Frontal cortex (tissue), 2 donors: Measurements from ENCODE around the gene MTF1.

DNA sequence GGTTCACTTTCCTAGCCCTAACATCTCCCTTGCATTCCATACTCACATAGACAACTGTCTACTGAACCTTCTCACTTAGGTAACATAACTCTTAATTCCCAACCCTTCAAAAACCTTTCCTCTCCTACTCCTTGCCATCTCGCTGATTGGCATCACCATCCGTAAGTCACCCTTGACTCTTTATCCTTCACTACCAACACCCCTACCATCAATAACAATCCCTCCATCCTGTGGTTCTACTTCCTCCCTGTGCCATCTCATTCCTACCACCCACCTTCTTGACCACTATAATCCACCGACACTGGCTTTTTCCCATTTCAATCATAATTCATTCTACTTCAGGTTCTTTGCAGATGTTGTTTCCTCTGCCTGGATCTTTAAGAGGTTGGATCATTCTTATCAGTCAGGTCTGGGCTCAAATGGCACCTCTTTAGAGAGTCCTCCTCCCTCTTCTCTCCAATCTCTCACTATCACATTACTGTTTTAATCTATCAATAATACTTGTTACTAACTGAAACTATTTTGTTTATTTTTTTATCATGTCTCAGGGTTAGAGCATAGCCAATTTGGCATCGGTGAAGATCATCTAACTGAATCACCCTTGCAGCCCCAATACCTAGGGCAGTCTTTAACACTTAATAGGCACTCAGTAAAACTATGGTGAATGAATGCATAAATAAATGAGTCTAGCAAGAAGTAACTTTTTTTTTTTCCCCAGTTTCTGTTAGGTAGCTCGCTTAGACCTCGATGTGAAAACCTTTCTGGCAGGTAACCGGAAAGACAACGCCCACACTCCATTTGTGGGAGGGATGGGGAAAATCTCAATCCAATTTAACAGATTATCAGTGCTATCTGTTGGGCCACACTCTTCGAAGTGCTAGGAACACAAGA, 962 bp downstream of the SNIP1 start:
- RAMPAGE, long total RNA: no peak

DNA sequence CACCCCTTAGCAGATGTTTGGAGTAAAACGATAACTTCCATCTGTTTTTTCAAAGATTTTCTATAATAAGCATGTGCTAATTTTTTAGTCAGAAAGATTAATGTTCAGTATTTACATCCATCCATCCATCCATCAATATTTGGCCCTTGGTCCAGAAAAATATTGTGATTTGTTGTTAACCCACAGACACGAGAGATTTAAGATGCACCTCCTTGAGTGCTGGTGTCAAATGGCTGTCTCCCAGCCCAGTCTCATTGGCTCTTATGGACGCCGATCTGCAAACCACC, 3.9 kb downstream of the DNALI1 start:
- RAMPAGE, long total RNA: no peak

DNA sequence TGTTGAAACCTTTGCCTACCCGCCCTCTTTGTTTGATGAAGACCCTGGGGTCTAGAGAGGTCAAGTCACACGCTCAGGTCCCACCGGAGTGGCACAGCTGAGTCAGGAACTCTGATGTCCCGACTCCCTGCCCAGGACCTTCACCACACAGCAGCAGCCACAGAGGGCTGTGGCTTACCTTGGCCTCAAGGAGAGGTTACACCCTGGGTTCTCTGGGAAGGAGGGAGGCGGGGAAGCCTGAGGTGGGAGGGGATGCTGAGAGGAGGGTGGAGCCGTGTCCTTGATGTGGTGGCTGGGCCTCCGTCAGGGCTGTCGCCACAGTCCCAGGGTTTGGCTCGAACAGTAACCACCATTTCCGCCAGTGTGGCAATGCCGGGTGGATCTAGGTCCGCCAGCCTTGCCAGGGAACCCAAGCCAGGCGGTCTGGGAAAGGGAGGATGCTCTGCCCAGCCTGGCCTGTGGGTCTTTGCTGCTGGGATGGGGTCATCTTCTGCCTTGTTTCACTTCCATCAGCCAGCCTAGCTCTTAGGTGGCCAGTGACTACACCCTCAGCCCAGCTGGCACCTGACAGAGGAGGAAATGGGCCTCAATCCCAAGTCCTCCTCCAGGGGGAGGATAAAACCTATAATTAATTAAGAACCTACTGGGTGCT, 16.4 kb downstream of the C1orf109 start:
- RAMPAGE, long total RNA: no peak

DNA sequence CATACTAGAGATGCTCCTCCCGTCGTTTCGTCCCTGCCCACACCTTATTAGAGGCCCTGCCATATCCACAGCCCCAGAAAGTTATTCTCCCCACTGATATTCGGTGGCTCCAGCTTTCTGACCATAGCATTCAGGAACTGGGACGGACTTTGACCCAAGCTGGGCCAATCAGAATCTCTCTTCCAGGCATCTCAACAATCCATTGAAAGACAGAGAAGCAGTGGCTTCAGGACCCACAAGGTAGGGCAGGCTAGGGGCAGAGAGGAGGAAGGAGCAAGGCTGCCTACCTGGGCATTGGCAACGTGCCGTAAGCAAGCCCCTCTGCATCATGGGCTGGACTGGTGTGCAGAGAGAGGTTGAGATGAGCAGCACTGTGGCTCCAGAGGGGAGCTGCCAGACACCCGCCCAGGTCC, 32.5 kb downstream of the EPHA10 start:
- RAMPAGE, long total RNA: no peak

GRCh38 chr1:37859340-37859939, at the start of gene MTF1:
MTF1 (minus strand) TSS chr1:37859592.
- RAMPAGE, long total RNA: no peak

DNA sequence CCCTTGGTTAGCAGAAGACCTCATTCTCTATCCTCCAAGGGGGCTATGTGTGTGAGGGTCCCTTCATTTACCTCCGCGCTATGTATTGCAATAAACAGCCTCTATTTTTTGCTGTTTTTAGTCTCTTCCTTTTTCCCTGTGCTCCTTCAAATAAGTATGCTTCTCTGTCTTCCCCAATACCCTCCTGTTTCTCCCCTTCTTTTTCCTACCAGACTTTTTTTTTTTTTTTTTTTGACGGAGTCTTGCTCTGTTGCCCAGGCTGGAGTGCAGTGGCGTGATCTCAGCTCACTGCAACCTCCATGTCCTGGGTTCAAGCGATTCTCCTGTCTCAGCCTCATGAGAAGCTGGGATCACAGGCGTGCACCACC, 4.1 kb downstream of the SF3A3 start:
- RAMPAGE, long total RNA: no peak

DNA sequence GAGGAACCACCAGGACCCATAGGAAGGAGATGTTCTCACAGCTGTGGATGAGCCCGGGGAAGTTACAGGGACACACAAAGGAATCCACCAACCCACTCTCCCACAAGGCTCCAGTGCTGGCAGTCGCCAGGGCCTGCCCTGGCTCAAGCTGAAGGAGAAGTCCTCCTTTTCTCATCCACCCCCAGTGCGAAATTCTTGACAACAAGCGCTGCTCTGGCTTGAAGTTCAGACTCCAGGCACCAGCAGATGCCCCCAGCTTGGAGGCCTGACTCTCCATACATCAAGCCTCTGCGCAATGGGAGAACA, 4.5 kb downstream of the FHL3 start:
- RAMPAGE, long total RNA: no peak

- RAMPAGE, long total RNA: no peak
These were observed 896 bp upstream of the FHL3 start for GRCh38 chr1:38006183-38006637.

DNA sequence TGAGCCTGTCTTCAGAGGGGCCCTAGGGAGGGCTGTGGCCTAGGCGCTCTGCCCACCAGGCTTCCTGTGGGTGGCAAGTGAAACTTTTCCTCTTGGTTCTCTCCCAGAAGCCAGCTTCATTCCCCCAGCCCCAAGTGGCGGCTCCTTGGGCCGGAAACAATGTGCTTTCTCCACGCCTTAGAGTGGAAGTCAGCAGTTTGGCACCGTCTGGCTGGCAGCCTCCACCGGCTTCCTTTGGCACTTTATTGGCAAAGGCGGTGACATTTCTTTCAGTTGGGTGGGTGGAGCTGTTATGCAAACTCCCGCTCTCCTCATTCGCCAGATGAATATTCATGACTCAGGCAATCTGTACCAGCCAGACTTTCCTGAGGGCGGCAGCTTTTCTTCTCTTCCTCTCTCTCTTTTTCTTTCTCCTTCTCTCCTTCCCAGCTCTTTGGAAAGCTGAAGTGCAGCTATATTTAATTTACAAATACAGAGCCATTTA, 67.7 kb upstream of the POU3F1 start:
- RAMPAGE, long total RNA: no peak

DNA sequence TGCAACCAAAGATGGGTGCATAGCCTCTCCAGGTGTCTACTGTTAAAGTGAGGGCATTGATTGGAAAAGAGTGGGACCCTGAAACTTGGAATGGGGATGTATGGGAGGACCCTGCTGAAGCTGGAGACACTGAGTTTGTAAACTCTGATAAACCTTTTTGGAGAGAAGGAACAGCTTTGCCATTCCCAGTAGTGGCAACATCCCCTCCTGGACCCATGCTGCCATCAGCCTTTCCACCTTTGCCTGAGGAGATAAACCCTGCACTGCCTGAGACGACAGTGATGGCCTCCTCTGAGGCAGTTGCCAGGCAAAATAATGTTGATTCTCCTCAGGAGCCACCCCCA, 98.7 kb upstream of the POU3F1 start:
- RAMPAGE, long total RNA: no peak

- RAMPAGE, long total RNA: no peak
These were observed 270 bp upstream of the RRAGC start for GRCh38 chr1:38859823-38860261.

DNA sequence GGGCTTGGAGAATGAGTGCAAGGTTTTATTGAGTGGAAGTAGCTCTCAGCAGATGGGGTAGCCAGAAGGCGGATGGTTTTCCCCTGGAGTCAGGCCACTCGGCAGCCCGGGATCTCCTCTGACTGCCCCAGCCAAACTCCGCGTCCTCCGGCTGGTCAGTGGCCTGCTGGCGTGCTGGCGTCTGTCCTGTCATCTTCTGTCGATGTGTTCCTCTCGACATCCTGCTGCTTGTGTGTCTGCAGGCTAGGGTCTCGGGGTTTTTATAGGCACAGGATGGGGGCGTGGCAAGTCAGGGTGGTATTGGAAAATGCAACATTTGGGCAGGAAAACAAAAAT, 27.5 kb upstream of the GJA9 start:
- RAMPAGE, long total RNA: no peak

- RAMPAGE, long total RNA: no peak
These were observed 615 bp upstream of the NDUFS5 start for GRCh38 chr1:39025623-39025846.

- RAMPAGE, long total RNA: no peak
These were observed 677 bp downstream of the NDUFS5 start for GRCh38 chr1:39026609-39027445.

DNA sequence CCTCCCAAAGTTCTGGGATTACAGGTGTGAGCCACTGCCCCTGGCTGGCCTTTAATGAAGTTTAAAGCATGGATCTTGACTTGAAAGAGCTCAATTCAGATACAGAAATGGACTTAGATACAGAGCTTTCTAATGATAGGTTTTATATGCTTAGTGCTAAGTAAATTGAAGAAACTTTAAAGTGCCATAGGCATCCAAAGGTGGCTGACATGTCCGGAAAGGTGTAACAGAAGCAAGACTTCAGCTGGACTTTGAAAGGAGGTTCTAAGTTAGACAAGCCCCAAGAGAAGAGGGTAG, 16.2 kb downstream of the MACF1 start:
- RAMPAGE, long total RNA: no peak

GRCh38 chr1:39268007-39268717, 63.7 kb downstream of the MACF1 start:
- RAMPAGE, long total RNA: no peak

GRCh38 chr1:39322493-39323115, 118.1 kb downstream of the MACF1 start:
- RAMPAGE, long total RNA: no peak

GRCh38 chr1:39328074-39329122, 123.9 kb downstream of the MACF1 start:
- RAMPAGE, long total RNA: no peak

DNA sequence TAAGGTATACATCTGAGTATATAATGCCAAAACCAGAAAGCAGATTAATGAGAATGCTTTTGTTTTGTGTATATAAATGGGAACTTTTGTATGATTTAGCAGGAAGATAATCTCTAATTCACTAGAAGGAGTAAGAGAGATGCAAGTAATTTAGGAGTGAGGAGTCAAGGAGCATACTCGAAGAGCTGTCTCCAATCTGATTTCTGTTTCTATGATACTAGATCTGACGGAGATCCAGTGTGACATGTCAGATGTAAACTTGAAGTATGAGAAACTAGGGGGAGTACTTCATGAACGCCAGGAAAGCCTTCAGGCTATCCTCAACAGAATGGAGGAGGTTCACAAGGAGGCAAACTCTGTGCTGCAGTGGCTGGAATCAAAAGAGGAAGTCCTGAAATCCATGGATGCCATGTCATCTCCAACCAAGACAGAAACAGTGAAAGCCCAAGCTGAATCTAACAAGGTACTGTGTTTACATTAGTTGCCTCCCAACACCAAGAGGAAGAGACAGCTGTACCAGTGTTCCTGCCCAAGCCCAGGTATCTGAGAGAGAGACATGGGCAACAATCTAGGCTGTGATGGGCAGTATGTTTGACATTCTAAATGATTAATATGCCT, 112.3 kb upstream of the BMP8A start:
- RAMPAGE, long total RNA: no peak

DNA sequence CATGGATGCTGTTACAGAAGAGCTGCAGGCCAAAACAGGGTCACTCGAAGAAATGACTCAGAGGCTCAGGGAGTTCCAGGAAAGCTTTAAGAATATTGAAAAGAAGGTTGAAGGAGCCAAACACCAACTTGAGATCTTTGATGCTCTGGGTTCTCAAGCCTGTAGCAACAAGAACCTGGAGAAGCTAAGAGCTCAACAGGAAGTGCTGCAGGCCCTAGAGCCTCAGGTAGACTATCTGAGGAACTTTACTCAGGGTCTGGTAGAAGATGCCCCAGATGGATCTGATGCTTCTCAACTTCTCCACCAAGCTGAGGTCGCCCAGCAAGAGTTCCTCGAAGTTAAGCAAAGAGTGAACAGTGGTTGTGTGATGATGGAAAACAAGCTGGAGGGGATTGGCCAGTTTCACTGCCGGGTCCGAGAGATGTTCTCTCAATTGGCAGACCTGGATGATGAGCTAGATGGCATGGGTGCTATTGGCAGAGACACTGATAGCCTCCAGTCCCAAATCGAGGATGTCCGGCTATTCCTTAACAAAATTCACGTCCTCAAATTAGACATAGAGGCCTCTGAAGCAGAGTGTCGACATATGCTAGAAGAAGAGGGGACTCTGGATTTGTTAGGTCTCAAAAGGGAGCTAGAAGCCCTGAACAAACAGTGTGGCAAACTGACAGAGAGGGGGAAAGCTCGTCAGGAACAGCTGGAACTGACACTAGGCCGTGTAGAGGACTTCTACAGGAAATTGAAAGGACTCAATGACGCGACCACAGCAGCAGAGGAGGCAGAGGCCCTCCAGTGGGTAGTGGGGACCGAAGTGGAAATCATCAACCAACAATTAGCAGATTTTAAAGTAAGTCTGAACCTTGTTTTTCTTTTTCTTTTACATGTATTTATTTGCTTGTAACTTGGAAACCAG, 103.4 kb upstream of the BMP8A start:
- RAMPAGE, long total RNA: no peak